Right lobe of liver (tissue), 4 donors: Measurements from ENCODE around the genes PCGF2, RPL23 and RPL19.

DNA sequence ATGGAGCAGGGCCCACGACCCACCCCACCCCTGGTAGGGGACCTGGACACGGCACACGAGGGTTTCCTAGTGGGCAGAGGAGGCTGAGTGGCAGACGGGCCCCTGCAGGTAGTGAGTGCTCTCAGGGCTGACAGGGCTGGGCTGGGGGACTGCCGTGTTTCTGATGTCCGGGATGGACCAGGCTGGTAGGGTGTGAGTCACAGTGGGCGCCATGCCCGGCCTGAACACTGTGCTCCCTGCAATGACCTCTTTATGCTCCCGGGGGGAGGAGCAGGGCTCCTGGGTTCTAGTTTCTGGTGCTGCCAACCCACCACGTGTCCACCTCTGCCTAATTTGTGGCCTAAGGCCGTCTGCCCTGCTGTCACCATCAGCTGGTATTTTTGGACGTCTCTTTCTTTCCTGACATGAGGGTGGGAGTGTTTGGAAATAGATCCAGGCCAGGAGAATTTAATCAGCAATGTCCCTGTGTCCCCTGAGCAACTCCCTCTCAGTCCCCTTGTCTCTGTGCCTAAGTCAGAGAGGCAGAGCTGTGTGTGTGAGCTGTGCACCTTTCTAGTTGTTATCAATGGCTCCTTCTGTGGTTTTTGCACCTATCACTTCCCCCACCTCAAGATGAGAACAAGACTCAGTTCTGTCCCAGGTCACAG lies 26.4 kb downstream of the ARHGAP23 start:
- PRO-cap, 4 experiments = peak in 1 of 4 experiments; most common plus-strand start position 457 of the sequence (in 1); most common minus-strand start position 165 of the sequence (in 1)
- RAMPAGE, long total RNA, 2 experiments = no peak in any of the 2 experiments

GRCh38 chr17:38484126-38484495 lies 55.8 kb downstream of the ARHGAP23 start:
- PRO-cap, 4 experiments = no peak in any of the 4 experiments
- RAMPAGE, long total RNA, 2 experiments = no peak in any of the 2 experiments

DNA sequence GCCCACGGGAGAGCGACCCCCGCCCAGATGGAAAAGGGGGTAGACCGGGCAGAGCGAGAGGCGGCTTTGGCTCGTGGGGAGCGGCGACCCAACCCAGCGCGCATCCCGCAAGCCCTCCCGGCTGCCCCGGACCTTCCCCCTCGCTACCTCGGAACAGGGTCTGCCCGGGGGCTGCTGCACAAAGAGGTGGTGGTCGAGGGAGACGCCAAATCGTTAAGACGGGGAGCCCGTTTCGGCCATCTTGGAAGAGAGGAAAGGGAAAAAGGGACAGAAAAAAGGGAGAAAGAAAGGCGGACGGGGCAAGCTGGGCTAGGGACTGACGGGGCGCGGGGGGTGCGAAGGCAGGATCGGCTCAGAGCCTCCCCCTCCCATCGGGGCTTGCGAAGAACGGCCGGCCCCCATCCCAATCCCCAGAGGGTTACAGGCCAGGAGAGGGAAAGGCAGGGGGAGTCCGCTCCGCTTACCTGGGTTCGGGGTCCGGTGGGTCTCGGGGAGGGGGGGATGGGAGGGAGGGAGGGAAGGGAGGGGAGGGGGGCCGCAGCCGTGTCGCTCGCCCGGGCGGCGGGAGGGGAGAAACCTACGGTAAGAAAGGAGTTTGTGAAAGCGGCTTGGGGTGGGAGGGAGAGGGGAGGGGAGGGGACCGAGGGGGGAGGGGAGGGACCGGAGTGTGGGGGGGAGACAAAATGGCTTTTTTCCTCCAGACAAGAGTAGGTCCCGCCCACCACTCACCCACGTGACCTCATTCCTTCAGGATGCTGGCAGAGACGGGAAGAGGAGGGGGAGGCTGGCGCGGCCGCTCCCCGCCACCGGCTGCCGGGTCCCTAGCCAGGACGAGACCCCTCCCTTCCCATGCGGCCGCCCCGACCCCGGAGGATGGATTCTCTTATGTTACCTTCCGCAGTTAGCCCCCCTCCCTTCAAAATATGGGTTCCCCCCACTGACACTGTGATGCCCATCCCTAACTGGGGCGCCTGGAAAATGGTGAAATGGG lies at the start of gene PCGF2:
Gene PCGF2, minus strand, starts transcription at position 605 of the 991 bp plus-strand sequence.
- PRO-cap, 4 experiments = peak in 4 of 4 experiments; most common plus-strand start position 761 of the sequence (in 4); most common minus-strand start position 575 of the sequence (in 1)
- RAMPAGE, long total RNA, 2 experiments = no peak in any of the 2 experiments

DNA sequence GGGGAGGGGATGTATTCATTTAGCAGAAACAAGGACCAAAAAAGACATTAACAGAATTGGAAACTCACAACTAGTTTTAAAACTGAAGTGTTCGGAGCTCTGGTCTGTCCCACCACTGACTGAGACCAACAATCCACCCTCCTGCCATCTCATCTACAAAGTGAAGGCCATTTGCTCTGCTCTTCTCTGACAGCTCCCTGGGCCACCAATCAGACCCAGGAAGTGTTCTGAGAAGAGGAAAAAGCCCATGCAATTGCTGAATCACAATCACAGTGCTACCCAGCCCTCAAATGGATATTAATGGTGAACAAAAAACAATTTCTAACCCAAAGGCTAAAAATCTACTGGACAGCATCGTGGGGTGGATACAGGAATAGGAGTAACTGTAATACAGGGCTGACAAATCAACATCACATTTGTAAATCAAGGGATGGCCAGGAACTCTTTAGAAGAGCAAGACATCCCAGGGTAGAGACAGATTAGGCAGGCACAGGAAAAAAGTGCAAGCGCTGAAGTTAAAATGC lies 2.0 kb downstream of the RPL23 start:
- PRO-cap, 4 experiments = no peak in any of the 4 experiments
- RAMPAGE, long total RNA, 2 experiments = no peak in any of the 2 experiments

- PRO-cap, 4 experiments = peak in 4 of 4 experiments; most common plus-strand start chr17:38853898 (in 3); most common minus-strand start chr17:38853736 (in 4)
- RAMPAGE, long total RNA, 2 experiments = start-site peak on the plus strand in 1 of 2 experiments, at chr17:38853871-38853895 at its widest, 15 reads per replicate; start-site peak on the minus strand in 2 of 2 experiments, at chr17:38853708-38853742 at its widest, 1,504 to 1,637 reads per replicate
These were observed at the start of gene RPL23 for GRCh38 chr17:38853588-38853961. TSS of gene RPL23 (minus strand) at chr17:38853721.

DNA sequence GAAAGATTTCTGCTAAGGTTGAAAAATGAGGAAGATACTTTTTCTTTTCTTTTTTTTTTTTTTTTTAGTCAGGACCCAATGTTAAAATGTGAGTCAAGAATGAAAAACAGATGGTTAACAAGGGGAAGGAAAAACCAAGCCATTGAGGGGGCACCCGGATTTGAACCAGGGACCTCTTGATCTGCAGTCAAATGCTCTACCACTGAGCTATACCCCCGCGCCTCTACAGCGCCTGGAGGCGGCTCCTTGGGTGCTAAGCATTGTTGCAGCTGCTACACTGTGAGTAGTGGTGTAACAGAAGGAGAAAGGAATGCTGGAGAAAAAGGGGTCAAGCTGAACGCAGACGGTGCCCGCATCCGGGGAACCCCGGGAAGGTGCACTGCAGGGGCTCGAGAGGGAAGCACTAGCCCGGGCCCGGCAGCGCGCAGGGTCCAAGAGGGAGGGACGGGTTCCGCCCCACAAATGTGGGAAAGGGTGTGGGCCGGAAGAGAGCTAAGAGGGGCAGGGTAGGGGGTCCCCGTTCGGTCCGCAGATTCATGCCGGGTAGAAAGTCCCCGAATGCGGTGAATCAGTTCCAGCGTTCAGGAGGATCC lies 615 bp upstream of the LASP1 start:
- PRO-cap, 4 experiments = peak in 3 of 4 experiments; most common plus-strand start position 495 of the sequence (in 2); most common minus-strand start position 221 of the sequence (in 1)
- RAMPAGE, long total RNA, 2 experiments = no peak in any of the 2 experiments

GRCh38 chr17:38879732-38880364 lies 10.0 kb downstream of the LASP1 start:
- PRO-cap, 4 experiments = no peak in any of the 4 experiments
- RAMPAGE, long total RNA, 2 experiments = no peak in any of the 2 experiments

DNA sequence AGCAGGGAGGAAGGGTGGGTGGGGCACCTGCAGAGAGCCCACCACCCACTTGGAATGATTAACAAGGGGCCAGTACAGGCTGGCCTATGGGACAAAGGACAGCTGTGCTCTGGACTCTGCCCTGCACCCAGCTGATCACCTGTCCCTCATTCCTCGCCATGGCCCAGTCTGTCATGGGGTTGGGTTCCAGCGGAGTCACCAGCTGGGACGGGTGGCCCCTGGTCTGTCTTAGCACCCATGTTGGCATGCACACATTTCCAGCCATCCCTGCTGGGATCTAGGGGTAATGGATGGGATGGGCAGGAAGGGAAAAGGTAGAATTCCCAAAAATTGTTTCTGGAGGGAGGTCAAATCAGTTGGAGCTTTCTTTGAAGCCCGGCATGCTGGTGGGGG lies 15.6 kb downstream of the LASP1 start:
- PRO-cap, 4 experiments = no peak in any of the 4 experiments
- RAMPAGE, long total RNA, 2 experiments = no peak in any of the 2 experiments

DNA sequence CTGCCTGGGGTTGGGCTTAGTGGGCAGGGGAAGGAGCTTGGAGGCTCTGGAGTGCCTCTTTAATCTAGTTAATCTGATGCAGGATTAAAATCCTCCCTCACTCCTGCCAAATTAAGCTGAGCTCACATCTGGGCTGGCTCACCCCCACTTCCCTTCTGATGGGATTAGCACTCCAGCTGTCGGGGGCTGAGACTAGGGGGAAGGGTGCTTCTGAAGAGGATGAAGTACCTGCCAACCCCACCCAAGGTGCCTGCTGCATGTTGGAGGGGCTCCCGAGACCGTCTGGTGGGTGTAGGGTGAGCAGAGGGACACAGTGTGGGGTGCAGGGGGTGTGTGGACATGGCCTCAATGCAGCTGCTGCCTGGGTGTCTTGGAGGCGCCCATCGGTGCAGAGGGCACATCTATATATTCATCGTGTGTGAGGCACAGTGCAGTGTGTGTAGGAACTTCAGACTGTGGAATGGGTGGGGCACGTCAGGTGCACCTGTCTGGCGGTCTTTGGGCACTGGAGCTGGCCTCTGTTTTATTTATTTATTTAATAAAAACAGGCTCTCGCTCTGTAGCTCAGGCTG lies 16.6 kb downstream of the LASP1 start:
- PRO-cap, 4 experiments = no peak in any of the 4 experiments
- RAMPAGE, long total RNA, 2 experiments = no peak in any of the 2 experiments

DNA sequence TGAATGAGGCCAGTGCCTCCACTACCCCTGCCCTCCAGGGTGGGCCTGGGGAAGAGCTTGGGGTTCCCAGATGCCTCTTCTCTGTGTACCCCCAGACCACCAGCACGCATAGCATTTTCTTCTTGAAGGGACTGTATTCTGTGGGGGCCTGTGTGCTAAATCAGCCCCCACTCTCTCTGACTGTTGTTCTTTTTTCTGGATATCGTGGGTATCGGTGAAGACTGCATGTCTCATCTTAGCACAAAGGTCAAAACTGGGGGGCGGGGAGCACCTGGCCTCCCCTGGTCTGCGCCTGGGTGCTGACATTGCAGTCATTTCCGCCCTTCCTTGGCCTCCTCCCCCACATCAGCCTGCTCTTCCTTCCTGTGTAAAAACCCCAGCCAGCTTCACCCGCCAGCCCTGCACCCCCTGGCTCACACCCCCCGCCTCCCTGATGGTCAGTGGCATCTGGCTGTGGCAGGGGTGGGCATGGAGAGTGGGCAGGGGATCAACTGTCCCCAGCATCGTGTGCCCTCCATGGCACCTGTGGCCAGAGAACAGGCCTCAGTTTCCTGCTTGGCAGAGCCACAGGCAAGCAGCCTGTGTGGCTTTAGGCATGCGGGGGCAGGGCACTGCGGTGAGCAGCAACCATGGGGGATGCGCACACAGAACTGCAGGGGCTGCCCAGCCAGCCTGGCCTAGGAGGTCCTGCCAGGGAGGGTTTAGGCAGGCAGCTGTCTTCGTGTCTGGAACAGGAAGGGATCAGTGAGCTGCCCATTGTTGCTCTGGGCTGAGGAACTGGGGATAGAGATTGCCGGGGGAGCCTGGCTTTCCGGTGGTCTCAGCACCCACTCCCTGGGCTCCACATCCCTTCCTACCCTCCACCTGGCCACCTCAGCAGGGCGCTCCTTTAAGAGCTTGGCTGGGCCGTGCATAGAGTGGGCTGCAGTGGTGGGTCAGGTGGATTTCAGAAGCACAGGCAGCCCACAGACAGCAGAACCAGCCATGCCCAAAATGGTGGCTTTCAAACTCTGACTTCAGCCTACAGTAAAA lies 29.1 kb downstream of the LASP1 start:
- PRO-cap, 4 experiments = no peak in any of the 4 experiments
- RAMPAGE, long total RNA, 2 experiments = no peak in any of the 2 experiments

- PRO-cap, 4 experiments = peak in 1 of 4 experiments; most common plus-strand start chr17:39003378 (in 1); most common minus-strand start chr17:39003261 (in 1)
- RAMPAGE, long total RNA, 2 experiments = no peak in any of the 2 experiments
These were observed 35.9 kb upstream of the FBXO47 start for GRCh38 chr17:39002943-39003696.

DNA sequence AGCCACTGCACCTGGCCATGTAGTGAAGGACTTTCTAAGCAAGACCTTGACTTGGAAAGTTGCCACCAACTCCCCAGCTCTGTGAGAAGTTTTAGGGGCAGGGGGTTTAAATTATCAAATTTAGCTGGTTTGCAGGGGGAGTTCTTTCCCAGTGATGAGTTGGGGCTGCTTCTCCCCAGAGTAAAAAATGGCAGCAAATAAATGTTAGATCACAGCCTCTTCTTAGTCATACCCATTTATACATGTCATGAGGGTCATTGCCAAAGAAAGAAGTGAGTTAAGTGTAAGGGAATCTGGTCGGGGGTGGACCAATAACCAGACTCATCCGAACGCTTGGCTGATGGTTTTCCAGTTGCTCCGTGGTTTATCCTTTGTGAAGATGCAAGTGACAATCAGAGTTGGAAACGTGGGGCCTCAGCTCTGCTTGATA lies 87.1 kb downstream of the PLXDC1 start:
- PRO-cap, 4 experiments = no peak in any of the 4 experiments
- RAMPAGE, long total RNA, 2 experiments = no peak in any of the 2 experiments

- PRO-cap, 4 experiments = no peak in any of the 4 experiments
- RAMPAGE, long total RNA, 2 experiments = no peak in any of the 2 experiments
These were observed 51.7 kb downstream of the PLXDC1 start for GRCh38 chr17:39099521-39100285.

DNA sequence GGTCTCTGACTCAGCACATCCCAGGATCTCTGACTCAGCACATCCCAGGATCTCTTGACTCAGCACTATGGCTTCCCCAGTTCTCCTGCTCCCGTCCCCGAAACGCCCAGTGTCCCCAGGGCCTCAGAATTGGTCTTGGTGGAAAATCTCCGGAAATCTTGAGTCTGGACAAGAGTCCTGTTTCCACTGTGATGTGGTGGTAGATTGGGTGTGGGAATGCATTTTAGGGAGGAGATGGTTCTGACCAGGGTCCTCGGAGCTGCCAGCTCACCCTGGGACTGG lies 19.2 kb downstream of the PLXDC1 start:
- PRO-cap, 4 experiments = no peak in any of the 4 experiments
- RAMPAGE, long total RNA, 2 experiments = no peak in any of the 2 experiments

DNA sequence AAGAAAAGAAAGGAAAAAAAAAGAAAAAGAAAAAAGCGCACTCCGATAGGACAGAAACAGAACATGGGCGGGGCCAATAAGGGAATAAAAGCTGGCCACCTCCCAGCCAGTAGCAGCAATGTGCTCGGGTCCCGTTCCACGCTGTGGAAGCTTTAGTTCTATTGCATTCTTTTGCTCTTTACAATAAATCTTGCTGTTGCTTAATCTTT lies 3.0 kb upstream of the ARL5C start:
- PRO-cap, 4 experiments = no peak in any of the 4 experiments
- RAMPAGE, long total RNA, 2 experiments = no peak in any of the 2 experiments

GRCh38 chr17:39193419-39193865 lies 4.0 kb downstream of the CACNB1 start:
- PRO-cap, 4 experiments = no peak in any of the 4 experiments
- RAMPAGE, long total RNA, 2 experiments = no peak in any of the 2 experiments

GRCh38 chr17:39196765-39197329 lies 622 bp downstream of the CACNB1 start:
- PRO-cap, 4 experiments = no peak in any of the 4 experiments
- RAMPAGE, long total RNA, 2 experiments = no peak in any of the 2 experiments

DNA sequence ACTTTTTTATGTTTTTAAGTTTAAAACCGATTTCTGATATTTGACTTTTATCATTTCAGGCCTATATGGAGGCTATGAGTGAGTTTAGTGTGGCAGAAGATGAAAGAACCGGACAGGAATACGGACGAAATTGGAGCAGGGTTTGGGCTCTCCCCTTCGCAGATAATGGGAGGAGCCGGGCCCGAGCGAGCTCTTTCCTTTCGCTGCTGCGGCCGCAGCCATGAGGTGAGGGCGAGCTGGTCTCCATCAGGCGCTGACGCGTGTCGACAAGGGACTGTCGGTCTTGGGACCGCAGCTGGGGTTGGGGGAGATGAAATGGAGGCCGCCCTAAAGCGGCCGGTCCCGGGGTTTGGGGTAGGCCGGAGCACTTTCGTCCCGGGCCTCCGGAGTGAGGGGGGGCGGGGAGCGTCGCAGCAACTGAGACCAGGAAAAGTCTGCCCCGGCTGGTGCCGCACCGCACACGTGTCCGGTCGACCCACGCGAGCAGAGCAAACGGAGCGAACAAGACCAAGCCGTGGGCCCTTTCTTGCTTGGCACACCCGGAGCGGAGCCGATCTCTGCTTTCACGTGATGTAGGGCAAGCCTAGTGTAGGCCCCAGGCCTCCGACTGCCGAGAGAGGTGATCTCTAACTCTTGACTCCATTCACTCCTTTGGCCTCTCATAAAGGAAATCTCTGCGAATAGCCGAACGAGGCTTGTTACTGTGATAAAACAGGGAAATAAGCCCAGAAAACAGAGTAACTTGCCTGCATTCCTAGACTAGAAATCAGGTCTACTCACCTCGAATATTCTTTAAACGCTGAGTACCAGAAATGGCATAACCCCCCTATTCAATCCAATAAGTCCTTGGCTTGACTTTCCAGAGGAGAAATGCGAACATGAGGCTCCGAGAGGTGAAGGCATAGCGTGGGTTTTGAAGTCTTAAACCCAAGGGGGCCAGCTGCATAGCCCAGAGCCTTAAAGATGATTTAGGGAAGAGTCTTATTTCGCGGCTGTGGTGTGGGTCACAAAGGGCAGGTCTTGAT lies at the start of gene RPL19:
Gene RPL19, plus strand, starts transcription at position 159 of the 1,025 bp plus-strand sequence.
- PRO-cap, 4 experiments = peak in 4 of 4 experiments; most common plus-strand start position 188 of the sequence (in 2)
- RAMPAGE, long total RNA, 2 experiments = start-site peak on the plus strand in 2 of 2 experiments, centred at position 205 of the sequence, 5,778 to 17,770 reads per replicate

- PRO-cap, 4 experiments = no peak in any of the 4 experiments
- RAMPAGE, long total RNA, 2 experiments = no peak in any of the 2 experiments
These were observed 6.9 kb downstream of the RPL19 start for GRCh38 chr17:39207086-39207322.

DNA sequence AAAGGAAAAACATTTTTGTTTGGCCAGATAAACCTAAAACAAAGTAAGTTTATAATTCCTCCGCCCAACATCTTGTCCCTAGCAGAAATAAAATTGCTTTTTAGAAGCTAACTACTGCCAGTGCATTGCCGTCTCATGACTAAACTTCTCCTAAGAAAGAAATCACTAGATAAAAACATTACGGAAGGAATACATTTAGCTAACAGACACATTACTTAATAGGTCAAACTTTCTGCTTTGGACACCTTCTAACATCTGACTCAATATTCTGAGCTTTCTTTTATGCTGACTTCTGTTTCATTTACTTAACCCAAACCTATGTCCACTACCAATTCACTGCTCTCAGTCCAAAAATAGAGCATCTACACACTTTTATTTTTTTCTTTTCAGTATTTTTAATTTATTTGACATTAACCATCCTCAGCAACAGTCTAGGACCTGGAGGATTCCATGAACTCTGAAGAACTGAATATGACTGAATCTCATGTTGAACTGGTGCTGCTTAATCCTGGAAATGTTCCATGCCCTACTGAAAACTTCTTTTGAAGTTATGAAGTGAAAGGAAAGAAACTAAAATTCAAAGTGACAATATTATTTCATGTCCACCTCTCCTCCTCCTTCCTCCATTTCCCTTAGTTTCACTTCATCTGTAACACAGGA lies 36.0 kb downstream of the FBXL20 start:
- PRO-cap, 4 experiments = no peak in any of the 4 experiments
- RAMPAGE, long total RNA, 2 experiments = no peak in any of the 2 experiments